Endometrial microvascular endothelial cells (primary cell): ENCODE data around the genes ARL3 and PCGF6.

DNA sequence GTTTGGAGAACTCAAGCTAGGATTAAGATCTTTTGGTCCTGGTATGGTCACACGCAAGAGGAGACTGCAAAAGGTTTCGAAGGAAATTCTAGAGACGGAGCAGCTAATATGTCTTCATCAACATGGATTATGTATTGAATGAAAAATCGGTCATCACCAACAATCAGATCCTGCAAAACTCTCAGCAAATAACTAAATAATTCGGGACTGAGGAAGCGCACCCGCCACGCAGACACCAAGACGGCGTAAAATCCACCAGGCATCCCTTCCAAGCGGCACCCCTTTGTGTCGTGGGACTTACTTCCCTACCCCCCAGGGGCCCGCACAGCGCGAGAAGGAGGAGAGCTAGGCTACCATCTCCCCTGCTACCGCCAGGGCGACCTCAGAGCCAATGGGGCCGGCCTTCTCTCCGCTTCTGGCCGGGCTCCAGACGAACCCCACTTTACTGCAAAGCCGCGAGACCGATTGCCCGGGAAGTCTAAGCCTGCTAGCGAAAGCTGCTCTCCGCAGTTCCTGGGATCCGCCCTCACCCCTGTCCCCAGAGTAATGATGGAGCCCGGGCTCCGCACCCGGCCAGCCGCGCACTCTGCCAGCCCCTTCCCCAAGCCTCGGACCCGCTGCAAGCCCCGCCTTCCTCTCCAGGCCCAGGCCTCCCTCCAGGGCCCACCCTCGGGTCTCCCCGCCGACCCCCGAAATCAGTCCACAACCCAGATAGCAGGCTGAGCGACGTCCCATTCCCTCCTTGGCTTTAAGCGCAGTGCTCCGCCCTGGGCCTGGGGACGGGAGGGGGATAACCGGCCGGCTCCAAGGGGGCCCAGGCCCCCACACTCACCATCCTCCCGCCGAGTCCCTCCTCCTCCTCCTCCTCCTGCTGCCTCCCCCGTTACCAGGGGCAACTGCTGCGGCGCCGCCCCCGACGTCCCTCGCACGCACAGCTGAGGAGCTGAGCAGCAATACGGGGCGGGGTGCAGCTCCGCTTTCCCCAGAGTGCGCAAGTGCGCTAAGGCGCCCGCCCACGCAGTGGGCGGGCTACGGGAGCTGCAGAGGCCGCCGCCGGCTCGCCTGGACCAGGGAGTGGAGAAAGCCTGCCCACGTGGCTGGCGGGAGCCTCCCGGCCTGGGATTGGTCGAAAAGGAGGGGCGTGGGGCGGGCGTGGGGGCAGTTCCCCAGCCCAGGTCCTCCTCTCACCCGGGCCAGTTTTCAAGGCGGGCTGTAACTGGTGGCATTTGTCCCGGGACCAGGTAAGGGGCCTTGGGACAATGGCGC, at the start of gene ARL3:
TSS of gene ARL3 (minus strand) at position 957 of the 1,266 bp plus-strand sequence.
- RAMPAGE, long total RNA: start-site peak on the minus strand centred at position 864 of the sequence, 42 bp wide, 1,464 and 2,346 reads in 2 replicates

DNA sequence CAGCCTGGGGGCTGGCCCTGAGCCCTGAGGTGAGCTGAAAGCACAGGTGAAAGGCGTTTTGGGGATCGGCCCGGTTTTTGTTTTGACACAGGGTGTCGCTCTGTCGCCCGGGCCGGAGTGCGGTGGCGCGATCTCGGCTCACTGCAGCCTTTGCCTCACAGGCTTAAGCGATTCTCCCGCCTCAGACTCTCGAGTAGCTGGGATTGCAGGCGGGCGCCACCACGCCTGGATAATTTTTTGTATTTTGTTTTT, 457 bp downstream of the SFXN2 start:
- RAMPAGE, long total RNA: no peak

- RAMPAGE, long total RNA: no peak
Measured at GRCh38 chr10:102727344-102727804, 12.9 kb downstream of the SFXN2 start.

- RAMPAGE, long total RNA: no peak
Measured at GRCh38 chr10:102777672-102778157, 34.0 kb downstream of the WBP1L start.

DNA sequence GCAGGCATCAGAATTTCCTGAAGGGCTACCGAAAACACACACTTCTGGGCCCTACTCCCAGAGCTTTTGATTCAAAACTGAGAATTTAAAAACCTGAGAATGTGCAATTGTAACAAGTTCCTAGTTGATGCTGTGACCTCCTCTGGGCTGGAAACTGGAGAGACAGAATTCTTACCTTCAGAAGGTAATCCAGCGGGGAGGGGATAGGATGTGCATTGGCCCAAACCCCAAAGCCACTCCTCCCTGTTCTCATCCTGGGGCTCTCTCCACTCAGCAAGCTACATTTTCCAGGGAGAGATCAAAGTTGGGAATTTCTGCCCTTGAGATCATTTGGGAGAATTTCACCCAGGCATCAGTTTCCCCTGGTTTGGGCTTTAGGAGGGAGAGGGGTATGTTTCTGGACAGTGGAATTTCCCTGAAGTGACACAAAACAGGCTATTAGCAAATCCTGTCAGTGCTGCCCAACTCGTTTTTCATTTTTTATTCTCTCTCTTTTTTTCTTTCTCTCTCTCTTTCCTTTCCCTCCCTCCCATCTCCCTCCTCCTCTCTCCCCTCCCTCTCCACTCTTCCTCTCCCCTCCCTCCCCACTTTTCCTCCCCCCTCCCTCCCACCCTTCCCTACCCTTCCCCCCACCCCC, 35.8 kb downstream of the CYP17A1 start:
- RAMPAGE, long total RNA: no peak

DNA sequence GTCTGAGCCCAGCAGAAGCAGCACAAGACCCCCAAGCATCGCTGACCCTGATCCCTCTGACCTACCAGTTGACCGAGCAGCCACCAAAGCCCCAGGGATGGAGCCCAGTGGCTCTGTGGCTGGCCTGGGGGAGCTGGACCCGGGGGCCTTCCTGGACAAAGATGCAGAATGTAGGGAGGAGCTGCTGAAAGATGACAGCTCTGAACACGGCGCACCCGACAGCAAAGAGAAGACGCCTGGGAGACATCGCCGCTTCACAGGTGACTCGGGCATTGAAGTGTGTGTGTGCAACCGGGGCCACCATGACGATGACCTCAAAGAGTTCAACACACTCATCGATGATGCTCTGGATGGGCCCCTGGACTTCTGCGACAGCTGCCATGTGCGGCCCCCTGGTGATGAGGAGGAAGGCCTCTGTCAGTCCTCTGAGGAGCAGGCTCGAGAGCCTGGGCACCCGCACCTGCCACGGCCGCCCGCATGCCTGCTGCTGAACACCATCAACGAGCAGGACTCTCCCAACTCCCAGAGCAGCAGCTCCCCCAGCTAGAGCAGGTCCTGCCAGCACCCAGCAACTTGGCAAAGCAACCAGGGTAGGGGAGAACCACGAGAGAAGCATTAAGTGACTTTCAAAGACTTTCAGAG, 24.3 kb downstream of the CYP17A1 start:
- RAMPAGE, long total RNA: no peak

DNA sequence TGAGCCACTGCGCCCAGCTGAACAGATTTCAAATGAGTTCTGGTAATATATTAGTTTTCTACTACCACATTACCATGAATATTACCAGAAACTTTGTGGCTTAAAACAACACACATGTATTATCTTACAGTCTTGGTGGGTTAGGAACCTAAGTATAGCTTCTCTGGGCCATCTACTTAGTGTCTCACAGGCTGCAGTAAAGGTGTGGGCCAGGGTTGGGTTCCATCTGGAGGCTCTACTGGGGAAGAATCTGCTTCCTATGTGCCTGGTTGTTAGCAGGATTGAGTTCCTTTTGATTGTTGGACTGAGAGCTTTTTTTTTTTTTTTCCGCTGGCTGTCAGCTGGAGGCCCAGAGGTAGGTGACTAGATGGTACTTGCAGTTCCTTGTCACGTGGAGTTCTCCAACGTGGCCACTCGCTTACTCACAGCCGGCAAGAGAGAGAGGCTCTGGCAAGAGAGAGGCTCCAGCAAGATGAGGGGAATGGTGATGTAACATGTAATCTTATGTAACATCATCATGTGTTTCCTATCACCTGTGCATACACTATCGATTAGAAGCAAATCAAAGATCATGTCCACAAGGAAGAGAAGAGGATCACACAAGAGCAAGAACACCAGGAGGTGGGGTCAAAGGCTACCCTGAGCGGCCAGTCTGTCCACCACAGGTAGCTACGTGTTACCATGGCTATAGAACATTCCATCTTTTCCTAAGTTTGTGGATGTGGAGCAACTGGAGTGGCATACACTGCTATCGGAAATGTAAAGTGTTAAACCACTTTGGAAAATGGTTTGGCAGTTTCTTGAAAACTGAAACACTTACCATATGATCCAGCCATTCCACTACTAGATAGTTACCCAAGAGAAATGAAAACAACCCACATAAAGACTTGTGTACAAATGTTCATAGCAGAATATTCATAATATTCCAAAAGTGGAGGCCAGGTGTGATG, 4.0 kb upstream of the BORCS7 start:
- RAMPAGE, long total RNA: no peak

DNA sequence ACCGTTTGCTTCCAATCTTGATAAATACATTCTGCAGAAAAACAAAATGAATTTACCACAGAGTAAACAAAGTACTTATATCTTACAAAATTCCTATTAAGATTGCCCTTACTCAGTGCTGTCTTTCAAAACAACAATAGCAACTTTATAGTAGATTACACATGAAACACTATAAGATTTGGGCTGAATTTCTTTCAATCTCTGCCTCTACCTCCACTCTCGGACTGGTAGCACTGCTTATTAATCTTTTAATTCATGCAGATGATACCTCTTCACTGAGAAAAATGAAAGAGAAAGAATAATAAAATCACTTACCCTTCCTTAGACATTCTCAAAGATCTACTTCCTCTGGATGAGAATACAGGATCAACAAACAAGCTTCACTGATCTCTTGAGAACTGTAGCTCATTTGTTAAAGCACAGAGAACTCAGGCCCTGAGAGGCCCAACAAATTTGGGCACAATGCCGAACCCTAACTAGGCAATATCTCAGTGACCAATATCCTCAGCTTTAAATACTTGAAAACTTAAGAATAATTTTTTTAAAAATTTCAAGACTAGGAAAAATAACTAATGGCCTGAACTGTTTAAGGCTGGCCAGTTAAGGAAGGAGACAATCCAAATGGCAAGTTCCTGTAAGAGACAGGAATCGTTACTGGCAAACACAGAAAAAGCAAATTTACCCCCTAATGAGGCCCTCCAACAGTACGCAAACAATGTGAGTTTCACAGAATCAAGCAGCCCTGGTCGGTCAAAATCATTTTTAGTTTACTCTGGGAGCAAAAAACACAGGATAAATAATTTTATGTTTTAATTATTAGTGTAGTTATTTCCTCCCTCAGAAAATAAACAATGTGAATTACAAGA, 39.9 kb downstream of the NT5C2 start:
- RAMPAGE, long total RNA: no peak

- RAMPAGE, long total RNA: start-site peak on the minus strand at chr10:103351067-103351121, 118 and 268 reads in 2 replicates
Measured at GRCh38 chr10:103350334-103351484, at the start of gene PCGF6. Gene PCGF6, minus strand, starts transcription at chr10:103351140.

DNA sequence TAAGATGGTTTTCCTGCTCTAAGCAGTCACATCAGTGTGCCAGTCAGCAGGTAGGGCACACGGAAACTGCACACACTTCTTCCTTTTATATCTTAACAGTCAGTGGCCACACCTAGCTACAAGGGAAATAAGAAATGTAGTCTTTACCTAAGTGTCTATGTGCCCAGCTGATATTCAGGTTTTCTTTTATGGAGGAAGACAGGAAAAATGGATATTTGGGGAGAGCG, 6.5 kb downstream of the TAF5 start:
- RAMPAGE, long total RNA: no peak

DNA sequence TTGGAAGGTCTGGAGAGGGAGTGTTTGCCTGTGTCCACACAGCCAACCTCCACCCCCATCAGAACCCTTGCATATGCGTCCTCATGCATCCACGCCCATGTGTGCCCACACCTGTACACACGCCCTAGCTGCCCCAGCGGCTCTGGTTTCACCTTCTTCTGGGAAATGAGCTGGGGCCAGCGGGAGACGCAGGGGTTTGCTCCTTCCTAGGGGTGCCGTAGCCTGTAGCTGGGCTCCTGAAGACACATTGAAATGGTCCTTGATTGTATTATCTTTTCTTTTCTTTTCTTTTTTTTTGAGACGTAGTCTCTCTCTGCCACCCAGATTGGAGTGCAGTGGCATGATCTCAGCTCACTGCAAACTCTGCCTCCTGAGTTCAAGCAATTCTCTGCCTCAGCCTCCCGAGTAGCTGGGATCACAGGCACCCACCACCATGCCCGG, 64.1 kb downstream of the NEURL1 start:
- RAMPAGE, long total RNA: no peak

GRCh38 chr10:103637622-103638813, 144.5 kb downstream of the NEURL1 start:
- RAMPAGE, long total RNA: no peak

DNA sequence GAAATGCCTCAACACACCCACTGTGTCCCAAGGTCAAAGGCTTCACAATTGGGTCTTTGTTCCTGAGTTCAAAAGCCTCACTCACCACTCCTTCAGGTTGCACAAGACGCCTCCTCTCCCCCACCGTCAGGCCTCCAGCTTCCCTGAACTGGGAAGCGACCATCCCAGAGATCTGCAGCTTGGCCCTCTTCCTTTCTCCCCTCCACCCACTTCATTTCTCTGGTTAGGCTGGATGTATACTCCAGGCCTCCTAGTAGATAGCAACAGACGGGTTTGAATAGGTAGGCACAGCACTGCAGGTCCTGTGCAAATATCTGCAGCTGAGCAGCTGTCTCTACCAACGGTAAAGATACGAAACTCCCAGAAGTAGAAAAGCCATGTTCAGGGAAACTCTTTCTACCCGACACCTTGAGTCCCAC, 164.9 kb downstream of the NEURL1 start:
- RAMPAGE, long total RNA: no peak

DNA sequence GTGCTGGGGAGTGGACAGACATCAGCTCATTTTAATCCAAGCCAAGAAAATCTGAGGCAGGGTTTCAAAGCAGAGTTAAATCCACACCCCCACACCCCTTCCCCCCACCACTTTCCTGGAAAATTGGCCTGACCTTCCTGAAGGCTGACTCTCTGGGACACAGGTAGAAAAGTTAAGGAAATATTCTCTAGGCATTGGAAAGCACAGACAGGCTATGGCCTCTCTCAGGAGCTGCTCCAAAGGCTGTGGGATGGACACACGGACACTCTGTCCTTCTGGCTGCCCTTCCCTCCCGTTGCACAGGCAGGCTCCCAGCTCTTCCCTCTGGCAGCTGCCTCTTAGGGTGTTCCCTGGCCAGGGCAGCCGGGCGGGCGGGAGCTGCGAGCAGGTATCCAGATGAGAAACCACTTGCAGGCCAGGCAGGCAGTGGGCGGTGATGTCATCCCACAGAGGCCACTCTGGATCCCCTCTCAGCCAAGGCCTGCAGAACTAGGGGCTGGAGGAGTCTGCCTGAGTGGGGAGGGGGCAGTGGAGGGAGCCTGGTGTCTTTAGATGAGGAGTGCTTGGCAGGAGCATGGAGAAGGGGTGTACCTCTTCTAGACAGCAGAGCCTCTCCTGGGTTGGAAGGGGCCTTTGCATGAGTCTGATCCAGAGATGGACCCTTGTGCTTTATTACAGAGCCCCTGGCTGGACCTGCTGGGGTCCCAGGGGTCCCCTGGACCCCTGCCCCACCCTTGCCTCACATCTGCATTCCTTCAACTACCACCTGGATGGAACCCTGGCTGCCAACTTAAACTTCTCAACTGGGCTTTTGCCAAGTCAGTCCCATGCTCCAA, 172.0 kb downstream of the NEURL1 start:
- RAMPAGE, long total RNA: no peak

- RAMPAGE, long total RNA: no peak
Measured at GRCh38 chr10:103751753-103751994, 103.7 kb downstream of the SH3PXD2A start.

GRCh38 chr10:103757395-103758130, 97.8 kb downstream of the SH3PXD2A start:
- RAMPAGE, long total RNA: no peak

GRCh38 chr10:103814536-103814955, 40.8 kb downstream of the SH3PXD2A start:
- RAMPAGE, long total RNA: no peak

DNA sequence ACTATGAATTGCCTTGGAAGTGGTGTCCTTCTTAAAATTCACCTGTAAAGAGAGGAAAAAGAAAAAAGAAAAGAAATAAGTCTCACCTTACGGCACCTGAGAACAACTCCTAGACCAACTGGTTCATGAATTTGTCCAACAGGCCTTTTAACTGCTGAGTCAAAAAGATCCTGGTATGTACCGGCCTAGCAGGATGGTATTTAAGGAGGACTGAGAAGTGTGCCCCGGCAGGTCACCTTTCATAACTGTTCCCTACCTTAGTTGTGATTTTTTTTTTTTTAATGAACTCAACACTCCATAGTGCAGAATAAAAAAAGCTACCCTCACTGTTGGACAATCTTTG, 25.8 kb downstream of the STN1 start:
- RAMPAGE, long total RNA: no peak

GRCh38 chr10:104002080-104003417, 35.6 kb downstream of the SLK start:
- RAMPAGE, long total RNA: no peak

DNA sequence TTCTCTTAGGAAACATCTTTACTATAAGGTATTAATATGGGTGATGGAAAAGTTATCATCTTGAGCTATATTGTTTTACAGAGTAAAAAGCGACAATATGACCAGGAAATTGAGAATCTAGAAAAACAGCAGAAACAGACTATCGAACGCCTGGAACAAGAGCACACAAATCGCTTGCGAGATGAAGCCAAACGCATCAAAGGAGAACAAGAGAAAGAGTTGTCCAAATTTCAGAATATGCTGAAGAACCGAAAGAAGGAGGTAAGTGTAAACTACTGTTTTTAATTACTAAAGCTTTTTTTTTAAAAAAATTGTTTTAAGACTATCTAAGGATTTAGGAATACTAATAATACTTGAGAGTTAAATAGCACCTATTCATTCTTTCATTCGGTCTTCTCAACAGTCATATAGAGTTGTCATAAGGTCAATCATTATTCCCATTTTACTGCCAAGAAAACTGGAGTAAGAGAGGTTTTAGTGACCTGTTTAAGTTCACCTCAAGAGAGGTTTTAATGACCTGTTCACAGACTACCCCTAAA, 41.2 kb downstream of the SLK start:
- RAMPAGE, long total RNA: no peak